Measurements from ENCODE around the genes CHRFAM7A and GOLGA8Q.

GRCh38 chr15:29490292-29490491 is 80.6 kb downstream of the ENTREP2 start:
- PRO-cap: no peak
- RAMPAGE, long total RNA, 5 experiments: no peak in any of the 5 experiments
- RRBS: no CpG with 5 or more reads among the region's 5 CpGs

GRCh38 chr15:30045637-30046277 is 37.0 kb upstream of the GOLGA8J start:
- PRO-cap: no peak
- RAMPAGE, long total RNA, 5 experiments: no peak in any of the 5 experiments
- RRBS: 25% methylated on average over 4 of the region's 15 CpGs

DNA sequence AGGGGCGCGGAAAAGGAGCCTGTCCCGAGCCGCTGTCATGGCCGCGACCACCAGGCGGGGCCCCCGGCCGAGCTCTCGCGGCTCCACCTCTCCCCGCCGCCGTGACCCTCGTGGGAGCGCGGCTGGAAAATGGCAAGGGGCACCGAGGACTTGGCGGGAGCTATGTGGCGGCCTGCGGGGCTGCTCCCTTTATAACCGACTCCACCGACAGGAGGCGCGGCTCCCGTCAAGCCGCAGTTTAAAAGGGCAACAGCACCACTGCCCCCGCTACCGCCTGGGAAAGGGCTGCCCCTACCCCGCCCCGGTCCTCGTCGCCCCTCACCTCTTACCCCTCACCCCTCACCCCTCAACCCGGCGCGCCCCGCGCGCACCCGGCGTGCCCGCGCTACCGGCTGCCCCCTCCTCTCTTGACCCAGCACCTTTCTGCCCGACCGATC is at the start of gene CHRFAM7A:
Gene CHRFAM7A, minus strand, starts transcription at position 166 of the 437 bp plus-strand sequence.
- PRO-cap: no peak
- RAMPAGE, long total RNA, 5 experiments: no peak in any of the 5 experiments
- RRBS: no CpG with 5 or more reads among the region's 46 CpGs

GRCh38 chr15:30470752-30471461 is 56.8 kb upstream of the GOLGA8R start:
- PRO-cap: no peak
- RAMPAGE, long total RNA, 5 experiments: no peak in any of the 5 experiments
- RRBS: no CpG with 5 or more reads among the region's 99 CpGs

GRCh38 chr15:30552011-30552274 is at the start of gene GOLGA8Q:
Gene GOLGA8Q, plus strand, starts transcription at chr15:30552050.
- PRO-cap: no peak
- RAMPAGE, long total RNA, 5 experiments: no peak in any of the 5 experiments
- RRBS: no CpG with 5 or more reads among the region's 3 CpGs

DNA sequence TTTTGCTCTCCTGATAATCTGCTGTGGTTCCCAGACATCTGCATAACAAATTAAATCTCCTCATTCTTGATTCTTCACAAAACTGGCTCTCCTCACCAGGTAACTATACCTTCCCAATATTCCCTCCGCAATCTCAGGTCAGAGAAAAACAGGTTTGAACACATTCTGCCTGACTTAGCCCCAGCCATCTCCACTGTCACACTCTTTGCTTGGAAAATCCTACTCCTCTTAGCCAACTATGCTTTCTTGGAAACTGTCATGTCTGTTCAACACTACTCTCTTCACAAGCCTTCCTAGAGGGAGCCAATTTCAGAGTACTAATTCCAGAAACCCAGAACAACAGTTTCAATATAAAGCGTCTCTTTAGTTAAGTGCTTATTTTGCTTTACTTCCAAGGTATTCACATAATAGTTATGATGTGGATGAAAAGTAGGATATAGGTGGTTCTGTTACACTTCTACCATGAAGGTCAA is 21.7 kb downstream of the MTMR10 start:
- PRO-cap: no peak
- RAMPAGE, long total RNA, 5 experiments: start-site peak on the minus strand in 2 of 5 experiments, centred at positions 159 to 363 of the sequence, 6 to 58 reads per replicate
- RRBS: no CpG with 5 or more reads among the region's 2 CpGs

DNA sequence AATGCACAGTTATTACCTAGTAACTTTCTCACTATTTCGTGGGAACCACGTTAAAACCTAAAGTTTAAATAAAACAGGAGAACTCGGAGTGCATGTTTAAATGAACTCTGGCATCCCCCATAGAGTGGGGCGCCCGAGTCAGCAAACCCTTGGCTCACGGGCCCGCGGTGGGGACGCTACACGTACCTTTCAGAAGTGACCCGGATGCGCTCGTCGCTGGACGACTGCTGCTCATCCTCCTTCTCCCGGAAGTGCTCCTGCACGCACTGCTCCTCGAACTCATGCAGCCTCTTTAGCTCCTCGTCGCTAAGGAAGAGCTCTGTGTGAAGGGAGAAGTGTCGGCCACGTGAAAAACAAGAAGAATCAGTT is 34.5 kb upstream of the MTMR10 start:
- PRO-cap: no peak
- RAMPAGE, long total RNA, 5 experiments: no peak in any of the 5 experiments
- RRBS: 97% methylated on average over 6 of the region's 22 CpGs

- PRO-cap: bidirectional peak, plus-strand start at chr15:31081933, minus-strand start at chr15:31081748
- RAMPAGE, long total RNA, 5 experiments: no peak in any of the 5 experiments
- RRBS: no CpG with 5 or more reads among the region's 14 CpGs
These were observed 20.1 kb downstream of the TRPM1 start for GRCh38 chr15:31081086-31082070.

- PRO-cap: no peak
- RAMPAGE, long total RNA, 5 experiments: no peak in any of the 5 experiments
- RRBS: no CpG with 5 or more reads among the region's 13 CpGs
These were observed 46.7 kb upstream of the TRPM1 start for GRCh38 chr15:31147954-31148980.

- PRO-cap: no peak
- RAMPAGE, long total RNA, 5 experiments: no peak in any of the 5 experiments
- RRBS: no CpG with 5 or more reads among the region's 11 CpGs
These were observed 57.7 kb upstream of the TRPM1 start for GRCh38 chr15:31159055-31159760.

DNA sequence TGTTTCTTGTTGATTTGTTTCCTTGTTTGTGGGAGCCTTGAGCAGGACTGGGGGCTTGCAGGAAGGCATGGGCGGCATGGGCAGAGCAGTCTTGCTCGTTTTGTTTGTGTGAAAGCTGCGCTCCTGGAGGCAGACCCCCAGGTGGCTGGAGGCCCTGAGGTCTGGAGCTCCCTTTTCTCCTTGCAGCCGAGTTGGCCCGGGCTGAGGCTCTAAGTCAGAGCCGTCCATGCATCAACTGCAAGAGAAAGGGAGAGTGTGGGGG is 26.9 kb upstream of the KLF13 start:
- PRO-cap: unidirectional peak, plus-strand start at position 111 of the sequence
- RAMPAGE, long total RNA, 5 experiments: no peak in any of the 5 experiments
- RRBS: no CpG with 5 or more reads among the region's 6 CpGs

DNA sequence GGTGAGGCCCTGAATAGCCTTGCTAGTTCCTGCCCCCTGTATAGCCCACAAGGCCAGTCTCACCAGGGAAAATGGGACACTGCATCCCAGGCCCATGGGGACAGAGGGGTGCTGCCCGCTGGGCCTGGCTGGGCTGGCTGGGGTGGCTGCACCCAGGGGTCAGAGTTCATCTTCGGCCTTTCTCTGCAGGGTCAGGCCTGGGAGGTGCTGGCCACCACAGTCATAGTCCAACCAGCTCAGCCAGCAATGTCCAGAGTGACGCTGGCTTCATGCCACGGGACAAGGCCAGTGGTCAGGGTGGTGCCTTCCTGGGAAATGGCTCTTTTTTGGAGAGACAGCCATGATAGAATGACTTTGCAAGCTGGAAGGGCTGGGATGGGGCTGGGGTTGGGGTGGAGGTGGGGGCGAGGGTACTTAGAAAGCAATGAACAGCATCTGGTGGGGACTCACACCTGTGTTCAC is 22.3 kb upstream of the KLF13 start:
- PRO-cap: no peak
- RAMPAGE, long total RNA, 5 experiments: no peak in any of the 5 experiments
- RRBS: no CpG with 5 or more reads among the region's 5 CpGs

DNA sequence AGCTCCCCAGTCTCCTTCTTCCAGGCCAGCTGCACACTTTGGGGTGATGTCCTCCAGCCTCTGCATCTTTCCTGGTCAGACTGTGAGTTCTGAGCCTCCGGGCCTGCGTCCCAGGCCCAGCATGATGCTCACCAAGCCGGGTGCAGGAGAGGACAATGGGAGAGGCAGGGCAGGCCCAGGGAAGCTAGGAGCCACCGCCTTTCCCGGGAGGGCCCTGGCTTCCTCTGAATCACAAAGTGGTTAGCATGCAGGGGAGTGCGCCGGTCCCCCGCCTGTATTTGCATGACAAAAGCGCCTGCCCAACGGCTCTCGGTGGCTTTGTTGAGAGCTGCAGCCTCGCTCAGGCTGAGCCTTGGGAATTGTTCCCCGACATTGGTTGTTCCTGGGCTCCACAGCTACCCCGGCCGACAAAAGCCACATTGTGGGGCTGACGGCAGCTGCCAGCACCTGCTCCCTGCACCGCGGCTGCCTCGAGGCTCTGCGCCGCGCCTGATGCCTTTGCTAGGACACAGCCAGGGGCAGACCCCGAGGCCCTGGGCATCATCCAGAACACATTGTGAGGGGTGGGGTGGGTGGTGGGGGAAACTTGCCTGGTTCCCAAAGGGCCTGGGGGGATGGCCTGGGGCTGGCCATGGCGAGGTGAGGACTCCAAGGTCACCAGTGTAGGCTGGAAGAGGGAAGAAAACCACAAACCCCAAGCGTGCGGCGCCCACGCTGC is 20.0 kb upstream of the KLF13 start:
- PRO-cap: bidirectional peak, plus-strand start at position 319 of the sequence, minus-strand start at position 231 of the sequence
- RAMPAGE, long total RNA, 5 experiments: no peak in any of the 5 experiments
- RRBS: 42% methylated on average over 7 of the region's 28 CpGs

DNA sequence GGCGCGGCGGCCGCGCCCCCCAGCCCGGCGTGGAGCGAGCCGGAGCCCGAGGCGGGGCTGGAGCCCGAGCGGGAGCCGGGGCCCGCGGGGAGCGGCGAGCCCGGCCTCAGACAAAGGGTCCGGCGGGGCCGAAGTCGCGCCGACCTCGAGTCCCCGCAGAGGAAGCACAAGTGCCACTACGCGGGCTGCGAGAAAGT is 809 bp downstream of the KLF13 start:
- PRO-cap: no peak
- RAMPAGE, long total RNA, 5 experiments: start-site peak on the plus strand in 2 of 5 experiments, centred at positions 94 to 133 of the sequence, 5 to 19 reads per replicate
- RRBS: 3% methylated on average over 12 of the region's 30 CpGs

DNA sequence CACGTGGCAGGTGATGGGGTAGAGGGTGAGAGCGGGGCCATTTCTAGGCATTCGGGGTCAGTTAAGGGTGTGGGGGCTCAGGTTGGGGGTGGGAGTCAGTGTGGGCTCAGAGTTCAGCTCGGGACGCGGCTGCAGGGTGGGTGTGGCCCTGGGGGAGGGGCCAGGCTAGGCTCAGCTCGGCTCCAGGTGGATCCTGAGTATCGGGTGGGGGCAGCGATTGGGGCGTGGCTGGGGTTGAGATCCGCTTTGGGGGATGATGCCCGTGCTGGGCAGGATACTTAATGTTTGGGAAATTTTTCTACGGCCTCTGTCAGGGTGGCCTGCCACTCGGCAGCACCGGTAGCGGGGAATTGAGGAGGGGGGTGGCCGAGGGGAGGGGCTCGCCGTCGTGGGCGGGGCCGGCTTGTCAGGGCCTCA is 2.5 kb downstream of the KLF13 start:
- PRO-cap: no peak
- RAMPAGE, long total RNA, 5 experiments: no peak in any of the 5 experiments
- RRBS: 6% methylated on average over 8 of the region's 22 CpGs

- PRO-cap: bidirectional peak, plus-strand start at chr15:31346741, minus-strand start at chr15:31346635; bidirectional peak, plus-strand start at chr15:31347545, minus-strand start at chr15:31347443; unidirectional peak, plus-strand start at chr15:31347545
- RAMPAGE, long total RNA, 5 experiments: start-site peak on the plus strand in 3 of 5 experiments, at chr15:31346758-31347531 at its widest, 5 to 20 reads per replicate
- RRBS: no CpG with 5 or more reads among the region's 22 CpGs
These were observed 20.3 kb downstream of the KLF13 start for GRCh38 chr15:31346511-31347703.

DNA sequence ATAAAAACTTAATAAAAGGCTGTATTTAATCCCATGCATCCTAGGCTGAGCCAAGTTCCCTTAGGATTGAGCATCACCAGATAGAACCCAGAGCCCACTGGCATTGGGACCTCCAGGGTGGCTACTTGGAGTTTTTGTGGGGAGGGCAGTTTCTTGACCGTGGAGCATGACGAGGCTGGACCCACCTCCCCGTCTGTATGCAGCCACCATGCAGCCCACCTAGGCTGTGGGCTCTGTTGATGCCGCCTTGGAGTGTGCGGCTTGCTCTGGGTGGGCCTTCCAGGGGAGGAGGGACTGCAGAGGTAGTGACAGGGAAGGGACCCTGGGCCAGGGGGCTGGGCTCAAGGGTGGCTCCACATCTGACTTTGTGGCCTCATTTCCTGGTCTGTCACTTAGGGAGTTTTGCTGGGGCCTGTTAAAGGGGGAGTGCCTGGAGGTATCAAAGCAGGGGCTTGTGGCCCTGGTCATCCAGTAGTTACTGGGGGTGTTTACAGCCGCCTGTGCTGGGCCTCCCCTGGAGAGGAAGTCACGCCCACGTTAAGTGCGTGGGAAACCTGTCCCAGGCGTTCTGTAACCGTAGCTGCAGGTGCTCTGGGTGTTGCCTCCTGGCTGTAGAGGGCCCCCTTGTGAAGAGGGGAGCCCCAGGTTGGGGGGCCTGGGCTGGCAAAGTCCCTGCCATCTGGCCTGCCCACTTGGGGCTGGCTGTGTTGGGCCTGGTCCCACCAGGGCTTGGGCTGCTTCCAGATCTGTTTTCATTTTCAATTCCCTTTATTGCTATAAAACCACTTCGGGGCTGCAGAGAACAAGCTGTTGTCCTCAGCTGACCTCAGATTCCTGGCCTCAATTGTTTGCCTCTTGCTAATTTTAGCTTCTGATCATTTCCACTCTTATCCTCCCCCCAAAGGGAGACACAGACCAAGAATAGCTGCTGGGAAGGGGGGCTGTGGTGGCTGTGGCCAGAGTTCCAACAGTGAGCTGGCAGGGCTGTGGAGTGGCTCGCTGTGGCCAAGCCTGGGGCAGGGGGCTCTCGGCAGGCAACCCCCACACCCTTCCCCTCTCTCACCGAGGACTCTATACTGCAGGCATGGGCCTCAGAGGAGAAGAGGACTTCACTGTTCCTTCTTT is 26.5 kb downstream of the KLF13 start:
- PRO-cap: bidirectional peak, plus-strand start at position 566 of the sequence, minus-strand start at position 367 of the sequence
- RAMPAGE, long total RNA, 5 experiments: start-site peak on the plus strand in 2 of 5 experiments, centred at positions 137 to 231 of the sequence, 5 reads per replicate
- RRBS: no CpG with 5 or more reads among the region's 15 CpGs

DNA sequence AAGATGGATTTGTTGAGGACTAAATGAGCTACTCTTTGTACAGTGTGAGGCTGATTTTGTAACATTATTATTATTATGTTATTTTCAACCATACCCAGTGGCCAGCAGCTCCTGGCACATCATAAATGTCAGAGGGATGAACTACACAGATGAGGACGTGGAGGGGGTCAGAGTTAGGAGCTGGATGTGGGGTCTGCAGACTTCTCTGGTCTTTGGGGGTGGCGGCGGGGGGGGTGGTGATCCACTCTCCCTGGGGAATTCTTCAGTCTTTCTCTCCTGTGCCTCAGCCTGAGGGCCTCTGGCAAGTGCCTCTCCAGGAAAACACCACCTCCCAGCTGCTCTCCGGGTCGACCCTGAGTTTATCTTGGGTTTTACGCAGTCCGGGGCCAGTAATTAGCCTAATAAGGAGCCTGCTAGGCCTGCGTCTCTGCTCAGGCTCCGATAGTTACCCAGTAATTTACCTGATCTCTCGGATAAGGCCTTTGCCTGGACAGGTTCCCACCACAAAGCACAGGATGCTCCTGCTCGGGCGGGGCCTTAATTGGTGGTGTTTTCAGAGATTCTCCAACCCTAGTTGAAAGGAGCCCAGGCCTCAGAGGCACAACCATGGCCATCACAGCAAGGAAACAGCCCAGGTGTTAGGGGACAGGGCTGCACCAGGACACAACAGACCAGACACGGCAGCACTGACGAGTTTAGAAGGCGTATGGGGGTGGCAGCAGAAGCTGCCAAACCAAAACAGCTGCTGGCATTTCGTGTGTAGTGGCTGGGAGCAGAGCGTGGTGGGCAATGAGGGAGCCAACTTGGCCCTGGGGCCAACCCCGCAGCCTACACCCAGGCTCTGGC is 71.2 kb downstream of the KLF13 start:
- PRO-cap: no peak
- RAMPAGE, long total RNA, 5 experiments: no peak in any of the 5 experiments
- RRBS: no CpG with 5 or more reads among the region's 18 CpGs

DNA sequence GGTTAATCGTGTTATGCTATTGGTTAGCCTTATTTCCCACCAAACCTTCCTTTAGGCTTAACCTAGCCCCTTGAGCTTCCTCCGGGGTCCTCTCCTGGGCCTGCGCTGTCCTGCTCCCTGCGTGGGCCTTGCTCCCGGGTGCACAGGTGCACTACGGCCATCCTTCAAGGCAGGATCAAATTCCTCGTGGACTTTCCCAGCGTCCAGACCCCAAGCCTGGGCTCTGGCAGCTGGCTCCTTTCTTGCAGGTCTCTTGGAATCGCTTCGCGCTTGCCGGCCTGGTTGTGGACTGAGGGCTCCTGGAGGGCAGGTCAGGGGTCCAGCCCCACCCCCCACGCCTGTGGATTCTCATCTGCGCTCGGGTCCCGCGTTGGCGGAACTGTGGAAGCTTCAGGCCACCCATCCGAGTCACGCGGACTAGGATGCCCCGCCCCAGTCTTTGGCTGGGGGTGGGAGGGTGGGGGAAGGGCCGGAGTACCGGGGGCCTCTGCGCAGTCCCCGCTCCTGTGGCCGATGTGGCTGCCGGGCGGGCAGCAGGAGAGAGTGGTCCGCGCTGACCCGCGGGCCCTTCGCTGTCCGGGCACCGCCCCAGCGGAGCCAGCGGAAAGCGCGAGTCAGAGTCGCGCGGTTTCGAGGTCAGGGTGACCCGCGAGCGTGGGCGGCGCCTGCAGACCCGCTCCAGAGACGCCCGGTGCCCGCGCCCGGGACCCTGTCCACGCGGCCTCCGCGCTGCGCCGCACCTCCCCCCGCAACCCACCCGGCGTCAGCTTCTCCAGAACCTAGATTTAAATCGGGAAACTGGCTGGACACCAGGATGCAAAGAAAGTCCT is 114.1 kb downstream of the KLF13 start:
- PRO-cap: bidirectional peak, plus-strand start at position 516 of the sequence, minus-strand start at position 515 of the sequence
- RAMPAGE, long total RNA, 5 experiments: no peak in any of the 5 experiments
- RRBS: 11% methylated on average over 35 of the region's 65 CpGs

GRCh38 chr15:31484034-31484383 is 157.4 kb downstream of the KLF13 start:
- PRO-cap: no peak
- RAMPAGE, long total RNA, 5 experiments: no peak in any of the 5 experiments
- RRBS: 43% methylated on average over 11 of the region's 46 CpGs

Measured in stomach (tissue), 7 donors.